Bronchus fibroblast of lung (primary cell): ENCODE data around the genes HMGA1 and SMIM29.

DNA sequence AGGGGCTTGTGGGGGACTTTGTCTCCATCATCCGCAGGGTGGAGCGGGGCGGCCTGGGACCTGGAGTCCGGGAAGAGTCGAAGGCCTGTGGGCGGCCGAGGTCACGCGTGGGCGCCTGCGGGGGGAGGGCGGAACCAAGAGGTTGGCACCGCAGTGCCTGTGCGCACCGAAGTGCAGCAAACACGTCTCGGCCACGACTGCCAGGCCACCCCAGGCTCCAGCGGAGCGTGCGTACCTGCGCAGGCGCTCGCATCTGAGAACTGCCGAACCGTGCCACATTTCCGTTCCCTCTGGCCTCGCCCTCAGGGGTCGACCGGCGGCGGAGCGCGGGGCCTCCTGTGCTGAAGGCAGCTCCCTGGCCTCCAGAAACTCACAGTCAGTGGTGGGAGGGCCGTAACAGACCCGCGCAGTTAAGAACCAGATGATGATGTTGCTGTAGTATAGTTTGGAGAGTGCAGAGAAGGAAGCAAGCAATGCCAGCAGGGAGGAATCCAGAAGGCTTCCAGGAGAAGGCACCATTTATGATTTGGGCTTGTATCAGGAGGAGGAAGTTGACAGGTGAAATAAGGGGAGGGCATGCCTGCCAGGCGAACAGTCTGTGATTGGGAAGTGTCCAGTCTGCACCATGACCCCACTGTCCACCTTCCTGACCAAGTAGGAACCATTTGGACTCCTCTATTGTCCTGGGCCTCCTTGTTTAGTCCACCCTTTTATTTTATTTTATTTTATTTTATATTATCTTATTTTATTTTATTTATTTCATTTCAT is 13.2 kb upstream of the BAK1 start:
- RAMPAGE, long total RNA, result no peak

GRCh38 chr6:33610591-33612023 is 10.0 kb upstream of the ITPR3 start:
- RAMPAGE, long total RNA, result no peak

DNA sequence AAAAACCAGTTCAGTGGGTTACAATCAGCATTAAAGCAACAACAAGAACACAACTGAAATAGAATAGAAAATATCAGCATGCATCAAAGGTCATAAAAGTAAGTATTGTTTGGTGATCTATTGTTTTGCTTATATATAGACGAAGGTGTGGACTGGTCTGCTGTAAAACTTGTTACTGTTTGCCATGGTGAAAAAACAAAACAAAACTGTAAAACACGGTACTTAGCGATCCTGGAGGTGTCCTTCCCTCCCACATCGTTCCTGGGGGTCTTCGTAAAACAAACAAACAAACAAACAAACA is 1.3 kb upstream of the ITPR3 start:
- RAMPAGE, long total RNA, result no peak

DNA sequence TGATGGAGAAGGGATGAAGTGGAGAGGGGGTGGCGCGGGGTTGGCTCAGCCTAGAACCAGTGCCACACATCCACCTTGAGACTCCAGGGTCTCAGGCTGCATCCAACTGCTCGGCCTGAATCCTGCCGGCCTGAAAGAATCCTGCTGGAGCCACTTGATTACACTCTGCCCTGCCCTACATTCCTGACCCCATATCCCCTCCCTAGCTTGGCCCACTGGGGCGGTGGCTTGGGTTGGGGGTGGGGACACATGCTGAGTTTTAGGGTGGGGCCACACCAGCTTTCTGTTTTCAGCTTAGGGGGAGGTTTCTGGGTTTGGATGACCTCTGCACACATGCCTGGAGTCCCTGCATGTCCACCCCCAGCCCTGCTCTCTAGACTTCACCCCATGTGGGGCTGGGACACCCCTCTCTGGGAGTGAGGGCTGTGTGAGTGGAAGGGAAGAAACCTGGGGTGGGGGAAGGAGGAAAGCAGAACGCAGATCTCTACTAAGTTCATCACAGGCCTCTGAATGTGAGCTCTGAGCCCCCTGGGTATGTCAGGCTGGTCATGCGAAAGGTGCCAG is 6.8 kb downstream of the ITPR3 start:
- RAMPAGE, long total RNA, result no peak

DNA sequence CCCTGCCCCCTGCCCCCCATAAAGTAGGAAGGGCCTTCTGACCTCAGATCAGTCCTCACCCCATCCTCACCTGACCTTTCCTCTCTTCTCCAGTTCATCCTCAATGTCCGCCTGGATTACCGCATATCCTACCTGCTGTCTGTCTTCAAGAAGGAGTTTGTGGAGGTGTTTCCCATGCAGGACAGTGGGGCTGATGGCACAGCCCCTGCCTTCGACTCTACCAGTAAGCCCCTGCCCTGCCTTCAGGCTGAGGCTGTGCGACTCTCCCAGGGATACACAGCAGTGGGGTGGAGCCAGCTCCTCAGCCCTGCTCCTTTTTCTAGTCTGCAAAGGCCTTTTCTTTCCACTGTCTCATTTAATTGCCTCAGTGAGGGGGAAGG is 38.0 kb downstream of the UQCC2 start:
- RAMPAGE, long total RNA, result no peak

DNA sequence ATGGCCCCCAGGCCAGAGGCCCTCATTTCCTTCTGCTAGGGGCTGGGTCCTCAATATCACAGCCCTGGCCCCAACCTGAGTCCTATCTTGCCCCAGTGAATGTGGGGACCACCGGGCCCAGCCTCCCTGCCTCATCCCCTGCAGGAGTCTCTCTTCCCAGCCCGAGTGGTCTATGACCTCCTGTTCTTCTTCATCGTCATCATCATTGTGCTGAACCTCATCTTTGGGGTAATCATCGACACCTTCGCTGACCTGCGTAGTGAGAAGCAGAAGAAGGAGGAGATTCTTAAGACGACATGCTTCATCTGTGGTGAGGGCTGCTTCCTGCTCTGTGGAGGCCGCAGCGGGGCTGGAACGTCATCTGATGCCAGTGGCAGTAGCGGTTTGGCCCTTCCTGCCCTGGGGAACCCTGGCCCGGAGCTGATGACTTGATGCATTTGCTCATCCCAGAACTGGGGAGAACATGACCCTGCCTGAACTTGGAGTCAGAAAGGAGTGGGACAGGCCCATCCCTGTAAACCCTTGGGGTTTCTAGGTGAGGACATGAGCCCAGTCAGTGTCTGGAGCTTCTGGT is 18.8 kb downstream of the UQCC2 start:
- RAMPAGE, long total RNA, result no peak

GRCh38 chr6:33695194-33696365 is 15.9 kb downstream of the UQCC2 start:
- RAMPAGE, long total RNA, result no peak

DNA sequence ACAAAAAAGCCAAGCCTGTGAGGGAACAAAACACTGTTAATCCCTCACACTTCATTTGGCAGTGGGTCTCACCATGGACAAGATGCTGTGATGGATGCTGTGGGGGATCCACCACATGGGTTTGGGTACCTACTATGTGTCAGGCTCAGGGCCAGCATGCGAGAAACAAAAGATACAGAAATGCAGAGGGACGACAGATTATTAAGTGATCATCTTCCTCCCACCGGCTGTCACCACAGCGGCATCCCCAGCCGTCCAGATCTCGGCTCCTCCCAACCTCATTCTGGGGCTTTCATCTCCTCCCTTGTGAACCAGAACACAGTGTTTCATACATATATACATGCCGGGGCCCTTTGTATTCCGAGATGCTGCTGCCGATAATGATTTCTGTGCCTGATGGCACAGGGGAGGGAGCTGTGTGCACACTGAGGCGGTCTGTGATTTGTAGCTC is 11.7 kb downstream of the LEMD2 start:
- RAMPAGE, long total RNA, result no peak

- RAMPAGE, long total RNA, result no peak
Measured at GRCh38 chr6:33892477-33893511, 89.0 kb upstream of the MLN start.

GRCh38 chr6:34182708-34183740 is 37.1 kb upstream of the GRM4 start:
- RAMPAGE, long total RNA, result no peak

DNA sequence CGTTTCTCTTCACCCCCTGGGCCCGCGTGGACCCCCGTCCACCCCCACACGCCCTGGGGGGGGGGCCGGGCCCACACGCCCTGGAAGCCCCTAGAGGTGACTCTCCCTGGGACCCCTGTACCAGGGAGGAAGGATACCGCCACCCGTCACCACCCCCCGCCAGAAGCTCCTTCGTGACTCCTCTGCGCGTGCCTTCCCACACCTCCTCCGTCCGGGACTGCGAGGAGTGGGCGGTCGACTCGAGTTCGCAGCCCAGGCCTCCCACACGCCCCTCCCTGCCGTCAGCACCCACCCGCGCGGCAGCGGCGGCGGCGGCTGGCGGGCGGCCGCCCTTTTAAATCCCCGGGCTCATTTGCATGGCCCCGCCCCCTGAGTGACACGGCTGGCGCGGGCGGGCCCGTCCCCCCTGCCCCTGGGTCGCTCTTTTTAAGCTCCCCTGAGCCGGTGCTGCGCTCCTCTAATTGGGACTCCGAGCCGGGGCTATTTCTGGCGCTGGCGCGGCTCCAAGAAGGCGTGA is at the start of gene HMGA1:
Gene HMGA1, plus strand, starts transcription at position 423 of the 517 bp plus-strand sequence.
- RAMPAGE, long total RNA, result start-site peak on the plus strand centred at position 433 of the sequence, 48 bp wide, 1,018 and 640 reads in 2 replicates

- RAMPAGE, long total RNA, result no peak
Measured at GRCh38 chr6:34245417-34246258, 3.2 kb downstream of the SMIM29 start.

- RAMPAGE, long total RNA, result start-site peak on the minus strand at chr6:34248996-34249108, 2,031 and 988 reads in 2 replicates
Measured at GRCh38 chr6:34248689-34249863, at the start of gene SMIM29. Gene SMIM29 (minus strand): TSS chr6:34249006.

GRCh38 chr6:34287627-34288324 is 39.0 kb upstream of the SMIM29 start:
- RAMPAGE, long total RNA, result no peak

GRCh38 chr6:34386255-34387227 is 5.9 kb downstream of the NUDT3 start:
- RAMPAGE, long total RNA, result no peak

- RAMPAGE, long total RNA, result no peak
Measured at GRCh38 chr6:34424872-34425942, 662 bp downstream of the RPS10 start.

DNA sequence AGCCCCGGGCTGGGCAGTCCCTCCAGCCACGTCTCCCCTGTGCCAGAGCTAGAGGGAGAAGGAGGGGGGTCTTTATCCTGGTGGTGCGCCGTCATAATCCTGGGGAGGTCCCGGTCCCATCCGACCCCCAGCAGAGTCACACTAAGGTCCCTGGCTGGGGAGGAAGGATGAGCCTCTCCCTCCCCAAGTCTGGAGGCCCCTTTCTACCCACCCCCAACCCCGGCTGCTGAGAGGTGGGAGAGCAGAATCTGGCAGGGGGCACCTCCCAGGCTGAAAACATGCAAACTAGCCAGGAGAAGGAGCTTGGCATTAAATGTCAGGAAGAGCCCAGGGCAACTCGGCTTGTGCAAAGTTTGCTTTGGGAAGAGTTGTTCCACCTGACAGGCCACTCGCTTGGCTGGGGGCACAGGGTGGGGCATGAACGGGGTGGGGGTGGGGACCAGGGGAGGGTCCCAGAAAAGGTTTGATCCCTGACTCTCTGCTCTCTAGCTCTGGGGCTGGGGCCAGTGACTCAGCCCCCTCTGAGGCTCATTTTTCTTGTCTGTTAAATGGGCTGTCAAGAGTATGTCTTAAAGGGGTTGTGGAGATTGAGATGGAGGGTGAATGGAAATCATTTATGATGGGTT is 3.0 kb downstream of the SPDEF start:
- RAMPAGE, long total RNA, result no peak

GRCh38 chr6:34740311-34741039 is 16.8 kb upstream of the SNRPC start:
- RAMPAGE, long total RNA, result no peak

DNA sequence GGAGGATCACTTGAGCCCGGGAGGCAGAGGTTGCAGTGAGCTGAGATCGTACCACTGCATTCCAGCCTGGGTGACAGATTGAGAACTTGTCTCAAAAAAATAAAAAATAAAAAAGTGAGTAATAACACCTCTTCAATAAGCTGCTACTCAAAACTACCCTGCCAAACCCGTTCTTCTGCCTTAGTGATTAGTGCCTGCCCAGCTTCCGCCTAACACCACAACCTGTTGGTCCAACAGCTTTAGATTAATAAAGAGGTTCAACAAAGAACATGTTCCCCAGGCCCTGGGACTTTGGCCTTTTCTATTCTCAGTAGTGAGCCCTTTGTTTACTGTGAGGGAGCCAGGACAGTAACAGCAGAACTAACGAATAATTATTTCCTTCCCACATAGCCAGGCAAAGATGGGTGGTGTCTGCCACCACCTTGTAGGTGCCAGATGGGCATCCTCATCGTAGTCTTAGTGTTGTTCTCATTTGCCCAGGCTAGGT is 11.5 kb upstream of the SNRPC start:
- RAMPAGE, long total RNA, result no peak

- RAMPAGE, long total RNA, result no peak
Measured at GRCh38 chr6:34777108-34777517, 14.8 kb upstream of the BLTP3A start.